Metastatic Breast Carcinoma in the Ovary (tissue), 3 donors: ENCODE measurements around a stretch of chr12.

DNA sequence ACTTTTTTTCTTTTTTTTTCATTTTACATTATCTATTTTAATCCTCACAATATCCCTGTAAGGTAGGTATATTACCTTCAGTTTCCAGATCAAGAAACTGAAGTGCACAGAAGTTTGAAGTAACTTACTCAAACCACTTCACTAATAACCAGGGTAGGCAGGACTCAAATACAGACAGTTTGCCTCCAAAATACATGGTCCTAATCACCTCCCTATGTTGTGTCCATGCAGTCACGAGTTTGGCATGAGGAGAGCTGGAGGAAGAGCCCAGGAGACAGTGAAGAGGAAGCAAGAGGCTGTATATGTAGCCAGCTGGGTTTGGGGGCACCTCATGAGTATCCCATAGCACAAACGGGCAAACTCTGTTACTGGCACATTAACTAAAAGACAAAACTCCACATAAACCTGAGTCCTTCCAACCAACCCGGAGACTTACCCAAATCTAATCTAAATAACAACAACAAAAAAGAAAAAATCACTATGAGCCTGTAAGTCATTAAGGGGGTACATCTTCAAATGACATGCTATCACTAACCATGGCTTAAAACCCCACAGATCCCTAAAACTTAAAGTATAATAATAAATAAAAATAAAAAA, 79.2 kb downstream of the DUSP16 start:
- PRO-cap, 3 experiments, result no peak in any of the 3 experiments

DNA sequence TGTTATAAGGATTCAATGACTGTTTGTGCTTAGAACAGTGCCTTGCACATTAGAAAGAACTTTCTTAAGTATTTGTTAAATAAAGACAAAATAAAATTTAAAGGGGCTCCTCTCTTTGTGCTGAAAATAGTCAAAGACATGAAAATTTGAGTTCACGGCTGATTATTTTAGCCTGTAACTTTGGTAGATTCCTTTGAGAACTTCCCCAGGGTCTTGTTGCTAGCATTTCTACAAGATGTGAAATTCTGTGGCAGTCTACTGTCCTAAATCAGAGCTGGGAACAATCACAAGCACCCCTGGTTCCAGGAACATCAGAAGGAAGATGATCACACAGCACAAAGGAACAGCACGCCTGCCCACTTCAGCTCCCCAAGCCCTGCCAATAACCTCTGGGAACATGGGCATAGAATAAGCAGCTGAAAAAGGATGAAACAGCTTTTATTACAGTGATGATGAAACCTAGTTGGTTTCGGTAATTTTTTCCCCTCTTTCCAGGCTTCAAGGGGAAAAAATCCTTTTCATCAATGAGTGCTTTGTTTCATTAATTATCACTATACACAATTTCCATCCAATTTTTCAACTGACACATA, 12.3 kb downstream of the GPR19 start:
- PRO-cap, 3 experiments, result no peak in any of the 3 experiments

- PRO-cap, 3 experiments, result no peak in any of the 3 experiments
Measured at GRCh38 chr12:12685191-12685767, 10.7 kb downstream of the GPR19 start.

DNA sequence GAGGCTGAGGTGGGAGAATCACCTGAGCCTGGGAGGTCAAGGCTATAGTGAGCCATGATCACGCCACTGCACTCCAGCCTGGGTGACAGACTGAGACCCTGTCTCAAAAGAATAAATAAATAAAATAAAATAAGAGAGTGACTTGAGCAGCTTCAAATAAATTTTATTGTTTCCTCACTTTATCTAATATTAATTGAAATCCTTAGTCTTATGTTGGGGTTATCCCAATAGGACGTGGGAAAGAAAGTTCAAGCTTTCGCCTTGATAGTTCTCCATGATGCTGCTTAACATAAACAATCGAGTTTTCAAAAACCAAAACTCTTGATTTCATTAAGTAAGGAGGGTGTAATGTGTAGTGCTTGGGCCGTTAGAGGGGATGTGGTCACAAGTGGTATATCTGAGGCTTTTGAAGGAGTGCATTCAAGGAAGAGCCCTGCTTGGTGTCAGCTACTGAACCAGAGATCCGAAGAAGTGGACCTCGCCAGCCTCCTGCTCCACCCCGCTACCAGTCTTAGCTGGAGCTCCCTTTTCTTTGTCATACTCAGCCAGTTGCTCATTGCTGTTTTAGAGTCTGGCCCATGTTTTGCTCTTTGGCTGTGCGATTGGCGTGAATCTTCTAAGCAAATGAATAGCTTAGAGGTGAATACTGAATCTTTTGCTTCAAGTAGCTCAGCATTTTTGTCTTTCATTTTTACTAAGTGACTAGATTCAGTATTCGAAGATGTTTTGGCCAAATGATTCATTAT, 19.4 kb downstream of the CDKN1B start:
- PRO-cap, 3 experiments, result peak in 1 of 3 experiments; most common plus-strand start position 423 of the sequence (in 1)

- PRO-cap, 3 experiments, result peak in 2 of 3 experiments; most common plus-strand start chr12:12803471 (in 1); most common minus-strand start chr12:12803367 (in 1)
Measured at GRCh38 chr12:12803149-12803731, 9.9 kb upstream of the DDX47 start.

DNA sequence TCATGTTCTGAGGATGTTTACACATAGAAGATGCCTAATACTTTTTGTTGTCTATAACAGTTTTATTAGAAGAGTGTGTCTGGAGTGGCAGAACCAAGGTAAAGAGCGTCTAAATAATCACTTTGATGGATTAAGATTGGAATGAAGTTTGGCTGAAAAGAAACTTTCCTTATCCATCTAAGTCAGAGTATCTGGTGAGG, 18.6 kb downstream of the DDX47 start:
- PRO-cap, 3 experiments, result no peak in any of the 3 experiments

DNA sequence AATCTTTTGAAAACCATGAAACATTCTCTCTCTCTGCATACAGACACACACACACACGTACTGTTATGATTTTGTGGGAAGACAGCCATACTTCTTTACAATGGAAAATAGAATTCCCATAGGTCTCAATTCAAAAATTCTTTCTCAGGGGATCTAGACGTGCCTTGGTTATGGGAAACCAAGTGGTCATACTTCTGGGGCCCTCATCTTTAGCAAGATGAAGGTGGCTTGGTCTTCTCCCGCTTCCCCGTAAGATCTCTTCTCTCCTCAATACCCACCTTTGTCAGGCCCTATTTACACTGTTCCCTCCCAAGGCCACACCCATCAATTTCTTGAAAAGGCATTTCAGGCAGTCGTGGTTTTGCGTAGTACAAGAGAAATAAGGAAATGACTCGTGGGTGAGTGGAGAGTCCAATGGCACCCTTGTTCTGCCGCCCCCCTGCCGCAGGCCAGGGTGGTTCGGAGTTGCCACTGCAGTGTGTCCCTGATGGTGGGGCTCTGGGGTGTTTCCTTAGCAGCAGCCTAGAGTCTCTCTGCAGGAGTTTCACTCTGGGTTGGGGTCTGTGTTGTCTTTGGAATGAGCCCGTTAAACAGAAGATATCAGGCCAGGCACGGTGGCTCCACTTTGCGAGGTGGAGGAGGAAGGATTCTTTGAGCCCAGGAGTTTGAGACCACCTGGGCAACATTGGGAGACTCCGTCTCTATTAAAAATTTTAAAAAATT, 9.8 kb upstream of the GPRC5A start:
- PRO-cap, 3 experiments, result peak in 1 of 3 experiments; most common plus-strand start position 373 of the sequence (in 1); most common minus-strand start position 269 of the sequence (in 1)

GRCh38 chr12:12926845-12928078, 24.7 kb downstream of the GPRC5D start:
- PRO-cap, 3 experiments, result peak in 3 of 3 experiments; most common plus-strand start chr12:12927744 (in 3); most common minus-strand start chr12:12927519 (in 2)

DNA sequence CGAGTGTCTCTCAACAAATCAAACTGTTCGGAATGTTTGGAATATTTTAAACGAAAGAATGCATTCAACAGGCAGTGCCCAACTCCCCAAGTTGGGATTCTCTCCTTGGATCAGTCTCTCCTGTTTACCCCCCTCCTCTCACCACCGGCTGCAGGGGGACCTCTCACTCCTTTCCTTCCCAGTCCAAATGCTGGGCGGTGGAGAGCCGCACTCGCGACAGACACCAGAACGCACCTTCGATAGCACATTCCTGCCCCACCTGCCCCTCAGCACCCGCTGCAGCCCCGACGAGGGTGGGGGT, 424 bp downstream of the HEBP1 start:
- PRO-cap, 3 experiments, result peak in 3 of 3 experiments; most common plus-strand start position 181 of the sequence (in 3); most common minus-strand start position 174 of the sequence (in 1)

DNA sequence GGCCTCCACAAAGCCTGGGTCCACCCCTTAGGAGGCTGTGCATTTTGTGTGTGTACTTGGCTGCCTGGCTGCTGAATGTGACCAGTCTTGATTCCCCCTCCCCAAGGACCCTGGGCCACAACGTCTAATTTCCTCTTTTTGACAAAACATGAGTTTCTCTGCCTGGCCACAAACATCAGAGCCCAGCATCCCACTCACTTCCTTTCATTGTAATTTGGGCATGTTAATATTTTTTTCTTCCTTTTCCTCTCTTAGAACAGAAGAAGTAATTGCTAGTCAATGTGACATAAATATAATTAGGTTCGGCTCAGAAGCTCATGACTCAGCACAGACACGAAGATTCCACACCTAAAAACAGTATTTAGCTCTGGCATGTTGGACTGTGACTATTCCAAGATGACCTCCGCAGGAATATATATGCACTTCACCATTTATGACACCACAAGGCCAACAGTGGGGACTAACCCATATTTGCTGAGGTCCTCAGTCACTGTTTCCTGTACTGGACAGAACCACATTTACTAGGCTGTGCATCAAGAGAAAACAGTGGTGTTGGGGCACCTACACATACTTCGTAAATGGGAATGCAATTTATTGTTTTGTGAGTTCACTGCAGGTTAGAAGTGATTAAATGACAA, 4.3 kb downstream of the GSG1 start:
- PRO-cap, 3 experiments, result peak in 3 of 3 experiments; most common plus-strand start position 318 of the sequence (in 1); most common minus-strand start position 79 of the sequence (in 3)

GRCh38 chr12:13116888-13117280, 13.4 kb upstream of the GSG1 start:
- PRO-cap, 3 experiments, result no peak in any of the 3 experiments

DNA sequence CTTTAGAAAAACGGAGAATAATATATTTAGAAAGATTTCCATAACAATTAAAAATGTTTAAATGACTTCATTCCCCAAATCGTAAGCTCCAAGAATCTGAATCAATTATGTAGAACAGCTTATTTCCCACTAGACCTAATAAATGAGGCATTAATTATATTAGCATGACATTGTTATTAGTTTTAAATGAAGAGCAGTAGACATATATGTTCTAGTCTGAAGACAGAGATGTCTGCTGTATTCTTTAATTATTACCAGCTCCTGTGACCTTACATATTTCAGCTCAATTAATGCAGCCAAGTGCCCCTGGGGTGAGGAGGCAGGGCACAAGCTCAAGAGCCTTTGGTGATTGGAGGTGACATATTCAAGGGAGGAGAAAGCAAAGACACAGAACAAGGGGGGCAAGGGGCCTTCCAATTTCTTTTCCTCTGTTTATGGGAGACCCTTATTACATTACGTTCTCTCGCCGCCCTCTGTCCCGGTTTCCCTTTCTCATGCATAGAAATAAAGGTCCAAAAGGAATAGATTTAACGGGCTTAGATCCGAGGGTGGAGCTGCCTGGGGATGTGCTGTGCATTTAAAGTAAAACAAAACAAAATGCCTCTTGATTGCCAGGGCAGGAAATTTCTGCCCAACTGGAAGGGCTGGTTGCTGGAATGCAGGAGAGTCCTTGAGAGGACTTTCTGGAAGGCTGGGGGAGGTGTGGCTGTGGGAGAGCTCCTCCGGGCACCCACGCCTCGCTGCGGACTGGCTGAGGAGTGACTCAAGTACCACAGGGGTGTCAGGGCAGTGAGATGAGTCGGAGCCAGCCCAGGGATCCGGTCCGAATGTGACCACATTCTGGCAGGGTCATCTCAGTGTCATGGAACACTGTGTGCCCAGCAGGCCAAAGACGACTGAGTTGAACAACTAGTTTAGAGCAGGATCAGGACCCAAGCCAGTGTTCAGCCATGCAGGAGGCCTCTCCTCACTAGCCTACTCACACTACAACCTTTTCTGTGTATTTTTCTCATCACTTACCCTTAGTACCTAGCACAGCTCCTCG, 32.0 kb upstream of the GSG1 start:
- PRO-cap, 3 experiments, result peak in 3 of 3 experiments; most common plus-strand start position 940 of the sequence (in 3); most common minus-strand start position 579 of the sequence (in 3)

DNA sequence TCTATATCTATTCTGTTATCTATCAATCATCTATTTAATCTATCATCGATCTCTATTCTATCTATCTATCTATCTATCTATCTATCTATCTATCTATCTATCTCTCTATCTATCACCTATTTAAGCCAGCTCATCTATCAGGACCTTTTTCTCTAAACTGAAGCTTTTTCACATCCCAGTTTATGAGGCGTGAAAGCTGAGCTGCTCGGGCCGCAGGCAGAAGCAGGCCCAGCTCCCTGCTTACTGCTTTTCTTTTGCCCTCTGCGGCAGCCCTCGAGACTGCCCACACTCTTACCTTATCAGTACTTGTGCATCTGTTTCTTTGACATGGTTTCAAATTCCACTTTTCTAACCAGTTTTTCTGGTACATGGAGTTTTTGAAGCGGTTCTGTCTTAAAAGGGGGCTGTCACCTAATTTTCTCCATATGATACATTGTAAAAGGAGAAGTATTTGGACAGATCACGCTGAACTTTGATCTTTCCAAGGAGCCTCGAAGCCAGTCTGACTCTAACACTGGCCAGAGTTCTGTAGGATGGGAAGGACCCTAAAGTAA, 44.5 kb upstream of the GSG1 start:
- PRO-cap, 3 experiments, result no peak in any of the 3 experiments

GRCh38 chr12:13197765-13198716, 1.5 kb downstream of the EMP1 start:
- PRO-cap, 3 experiments, result peak in 1 of 3 experiments; most common minus-strand start chr12:13197932 (in 1)

GRCh38 chr12:13339645-13340033, 143.1 kb downstream of the EMP1 start:
- PRO-cap, 3 experiments, result no peak in any of the 3 experiments

DNA sequence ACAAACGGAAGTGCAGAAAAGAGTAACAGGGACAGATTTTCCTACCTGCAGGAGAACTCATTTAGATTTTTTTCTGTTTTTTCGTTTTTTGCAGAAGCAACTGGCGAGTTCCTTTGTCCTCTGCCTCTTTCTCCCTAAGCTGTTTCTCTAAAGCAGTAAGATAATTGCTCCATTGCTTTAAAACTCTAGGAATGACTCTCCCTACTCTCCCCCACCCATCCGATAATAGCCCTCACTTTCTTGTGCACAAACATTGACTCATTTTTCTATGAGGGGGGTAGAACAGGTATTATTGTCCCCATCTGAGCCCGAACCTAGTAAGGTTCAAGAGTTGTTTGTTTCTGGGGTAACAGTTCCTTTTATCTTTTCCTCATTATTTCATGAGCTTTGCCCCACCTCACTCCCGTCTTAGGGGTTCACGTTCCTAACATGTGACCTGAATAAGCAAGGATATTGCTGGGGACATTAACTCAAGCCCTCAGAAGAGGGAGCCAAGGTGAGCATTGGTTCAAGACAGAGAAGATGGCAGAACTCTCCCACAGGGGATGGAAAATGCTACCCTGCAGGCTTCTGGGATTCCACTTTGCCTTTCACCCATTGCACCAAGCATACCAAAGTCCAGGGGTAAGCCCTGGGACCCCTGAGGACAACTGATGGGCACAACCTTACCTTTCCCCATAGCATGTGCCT, 190.6 kb downstream of the EMP1 start:
- PRO-cap, 3 experiments, result no peak in any of the 3 experiments

GRCh38 chr12:13956858-13957162, 24.6 kb downstream of the GRIN2B start:
- PRO-cap, 3 experiments, result no peak in any of the 3 experiments

- PRO-cap, 3 experiments, result peak in 2 of 3 experiments; most common plus-strand start chr12:14394698 (in 1); most common minus-strand start chr12:14394540 (in 2)
Measured at GRCh38 chr12:14394277-14395476, 29.2 kb downstream of the ATF7IP start.

DNA sequence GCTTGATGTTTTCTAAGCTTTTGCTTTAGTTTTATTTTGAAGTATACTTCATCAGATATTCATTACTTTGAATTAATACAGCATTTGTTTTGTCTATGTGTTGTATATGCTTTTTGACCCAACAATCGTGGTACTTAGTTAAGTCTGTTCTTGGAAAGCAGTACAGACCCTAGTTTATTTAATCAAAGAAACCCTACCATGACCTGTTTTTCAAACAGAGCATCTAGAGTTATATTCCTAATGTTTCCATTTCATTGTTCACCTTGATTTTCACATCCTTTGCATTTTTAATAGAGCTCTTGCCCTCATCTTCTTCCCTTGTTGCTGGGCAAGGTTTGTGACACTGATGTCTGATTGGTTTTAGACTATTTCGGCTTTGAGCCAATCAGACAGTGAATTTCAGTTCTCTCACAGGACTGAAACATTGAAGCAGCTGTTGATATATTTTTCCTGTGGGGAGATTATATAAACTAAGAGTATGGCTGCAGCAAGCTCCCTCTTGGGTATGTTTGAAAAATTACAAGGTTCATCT, 51.0 kb downstream of the ATF7IP start:
- PRO-cap, 3 experiments, result no peak in any of the 3 experiments

DNA sequence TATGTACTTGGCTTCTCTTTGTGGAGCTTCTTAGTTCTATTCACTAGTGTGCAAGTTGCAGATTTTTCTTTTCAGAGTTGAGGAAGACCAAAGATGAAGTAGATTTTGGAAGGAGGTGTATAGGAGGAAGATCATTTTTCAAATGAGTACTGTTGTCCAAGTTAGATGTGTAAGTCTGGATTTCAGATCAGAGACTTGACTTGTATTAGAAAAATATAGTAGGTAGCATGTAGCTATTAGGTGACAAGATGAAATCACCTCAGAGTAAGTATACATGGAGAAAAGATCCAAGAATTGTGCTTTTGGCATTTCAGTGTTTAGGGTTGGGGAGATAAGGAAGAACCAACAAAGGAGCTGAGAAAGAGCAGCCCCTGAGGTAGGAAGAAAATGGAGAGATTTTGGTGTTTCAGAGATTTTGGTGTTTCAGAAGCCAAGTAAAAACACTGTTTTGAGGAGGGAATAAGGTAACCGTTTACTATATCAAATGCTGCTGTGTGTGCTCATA, 64.3 kb downstream of the ATF7IP start:
- PRO-cap, 3 experiments, result no peak in any of the 3 experiments